Uterus (tissue), 7 donors: Measurements from ENCODE around the gene LBX2.

DNA sequence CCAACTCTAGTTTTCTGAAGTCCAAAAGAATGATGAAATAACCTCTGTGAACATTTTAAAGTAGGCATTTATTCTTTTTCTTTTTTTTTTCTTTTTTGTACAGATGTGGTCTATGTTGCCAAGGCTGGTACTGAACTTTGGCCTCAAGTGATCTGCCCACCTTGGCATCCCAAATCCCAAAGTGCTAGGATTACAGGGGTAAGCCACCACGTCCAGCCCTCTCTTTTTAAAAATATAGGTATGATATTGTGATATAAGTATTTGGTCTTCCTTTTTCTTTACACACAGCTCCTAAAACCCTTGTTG is 9.0 kb upstream of the BOLA3 start:
- PRO-cap, 4 experiments: no peak in any of the 4 experiments
- RAMPAGE, long total RNA, 2 experiments: no peak in any of the 2 experiments
- RRBS: no CpG with 5 or more reads among the region's 1 CpG

DNA sequence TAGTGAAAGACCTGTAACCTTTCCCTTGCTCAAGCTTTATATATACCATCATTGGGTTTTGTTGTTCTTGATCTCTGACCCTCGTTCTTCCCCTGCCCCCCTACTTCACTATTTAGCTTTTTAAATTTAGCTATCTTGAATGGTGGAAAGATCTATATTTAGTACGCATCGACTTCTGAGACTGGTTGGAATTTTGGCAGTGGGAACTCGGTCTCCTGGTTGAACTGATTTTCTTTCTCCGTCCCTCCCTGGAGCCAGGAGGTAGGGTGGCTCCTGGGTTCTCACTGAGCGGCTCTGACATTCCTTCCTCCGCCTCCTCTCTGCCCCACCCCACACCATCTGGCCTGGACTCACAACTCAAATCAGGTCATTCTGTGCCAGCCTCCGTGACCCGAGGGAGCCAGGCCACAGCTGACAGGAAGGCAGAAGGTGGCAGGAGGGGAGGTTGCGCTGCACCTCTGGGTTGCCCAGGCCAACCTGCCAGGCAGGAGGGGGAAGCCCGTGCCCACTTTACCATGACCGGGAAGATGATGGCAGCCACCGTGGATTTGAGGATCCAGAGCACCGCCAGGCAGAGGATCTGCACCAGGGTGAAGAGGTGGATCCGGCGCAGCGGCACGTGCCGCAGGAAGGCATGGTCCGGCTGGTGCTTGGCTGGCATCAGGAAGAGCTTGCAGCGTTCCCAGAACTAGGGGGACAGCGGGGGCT is 28.2 kb downstream of the MTHFD2 start:
- PRO-cap, 4 experiments: no peak in any of the 4 experiments
- RAMPAGE, long total RNA, 2 experiments: no peak in any of the 2 experiments
- RRBS: 94% methylated on average over 7 of the region's 22 CpGs

DNA sequence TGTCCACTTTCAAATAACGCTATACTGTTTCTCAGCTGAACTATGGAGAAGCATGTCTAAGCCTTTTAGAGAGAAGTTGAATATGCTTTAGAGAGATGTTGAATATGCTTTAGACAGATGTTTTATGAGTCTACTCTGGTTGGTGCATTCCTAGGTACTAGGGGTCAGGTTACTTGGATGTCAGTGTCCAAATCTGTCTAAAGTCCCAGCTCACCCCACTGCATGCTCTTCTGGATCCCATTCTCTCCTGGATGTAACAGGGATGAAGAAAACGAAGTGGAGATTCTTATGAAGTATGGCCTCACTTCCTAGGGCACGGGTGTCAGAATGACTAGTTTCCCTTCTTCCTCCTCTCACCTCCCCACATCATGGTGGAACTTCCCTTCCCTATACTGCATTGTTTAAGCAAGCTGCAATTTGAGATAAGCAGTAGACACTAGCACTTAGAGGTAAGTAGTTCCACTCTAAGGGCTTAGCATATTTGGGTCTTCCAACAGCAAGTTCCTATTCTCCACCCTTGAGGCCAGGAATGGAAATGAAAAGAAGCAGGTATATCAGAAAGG is 29.8 kb downstream of the SLC4A5 start:
- PRO-cap, 4 experiments: no peak in any of the 4 experiments
- RAMPAGE, long total RNA, 2 experiments: no peak in any of the 2 experiments
- RRBS: no CpG with 5 or more reads among the region's 3 CpGs

- PRO-cap, 4 experiments: peak in 1 of 4 experiments; most common minus-strand start chr2:74458882 (in 1)
- RAMPAGE, long total RNA, 2 experiments: no peak in any of the 2 experiments
- RRBS: no CpG with 5 or more reads among the region's 17 CpGs
These were observed 613 bp downstream of the WBP1 start for GRCh38 chr2:74458648-74459454.

GRCh38 chr2:74461358-74462342 is 3.4 kb downstream of the WBP1 start:
- PRO-cap, 4 experiments: no peak in any of the 4 experiments
- RAMPAGE, long total RNA, 2 experiments: no peak in any of the 2 experiments
- RRBS: 68% methylated on average over 2 of the region's 32 CpGs

- PRO-cap, 4 experiments: no peak in any of the 4 experiments
- RAMPAGE, long total RNA, 2 experiments: no peak in any of the 2 experiments
- RRBS: 5% methylated on average over 38 of the region's 57 CpGs
These were observed at the start of gene LBX2 for GRCh38 chr2:74499386-74500010. Gene LBX2, minus strand, starts transcription at chr2:74499603.

GRCh38 chr2:74528529-74529039 is 922 bp downstream of the AUP1 start:
- PRO-cap, 4 experiments: no peak in any of the 4 experiments
- RAMPAGE, long total RNA, 2 experiments: no peak in any of the 2 experiments
- RRBS: no CpG with 5 or more reads among the region's 8 CpGs

DNA sequence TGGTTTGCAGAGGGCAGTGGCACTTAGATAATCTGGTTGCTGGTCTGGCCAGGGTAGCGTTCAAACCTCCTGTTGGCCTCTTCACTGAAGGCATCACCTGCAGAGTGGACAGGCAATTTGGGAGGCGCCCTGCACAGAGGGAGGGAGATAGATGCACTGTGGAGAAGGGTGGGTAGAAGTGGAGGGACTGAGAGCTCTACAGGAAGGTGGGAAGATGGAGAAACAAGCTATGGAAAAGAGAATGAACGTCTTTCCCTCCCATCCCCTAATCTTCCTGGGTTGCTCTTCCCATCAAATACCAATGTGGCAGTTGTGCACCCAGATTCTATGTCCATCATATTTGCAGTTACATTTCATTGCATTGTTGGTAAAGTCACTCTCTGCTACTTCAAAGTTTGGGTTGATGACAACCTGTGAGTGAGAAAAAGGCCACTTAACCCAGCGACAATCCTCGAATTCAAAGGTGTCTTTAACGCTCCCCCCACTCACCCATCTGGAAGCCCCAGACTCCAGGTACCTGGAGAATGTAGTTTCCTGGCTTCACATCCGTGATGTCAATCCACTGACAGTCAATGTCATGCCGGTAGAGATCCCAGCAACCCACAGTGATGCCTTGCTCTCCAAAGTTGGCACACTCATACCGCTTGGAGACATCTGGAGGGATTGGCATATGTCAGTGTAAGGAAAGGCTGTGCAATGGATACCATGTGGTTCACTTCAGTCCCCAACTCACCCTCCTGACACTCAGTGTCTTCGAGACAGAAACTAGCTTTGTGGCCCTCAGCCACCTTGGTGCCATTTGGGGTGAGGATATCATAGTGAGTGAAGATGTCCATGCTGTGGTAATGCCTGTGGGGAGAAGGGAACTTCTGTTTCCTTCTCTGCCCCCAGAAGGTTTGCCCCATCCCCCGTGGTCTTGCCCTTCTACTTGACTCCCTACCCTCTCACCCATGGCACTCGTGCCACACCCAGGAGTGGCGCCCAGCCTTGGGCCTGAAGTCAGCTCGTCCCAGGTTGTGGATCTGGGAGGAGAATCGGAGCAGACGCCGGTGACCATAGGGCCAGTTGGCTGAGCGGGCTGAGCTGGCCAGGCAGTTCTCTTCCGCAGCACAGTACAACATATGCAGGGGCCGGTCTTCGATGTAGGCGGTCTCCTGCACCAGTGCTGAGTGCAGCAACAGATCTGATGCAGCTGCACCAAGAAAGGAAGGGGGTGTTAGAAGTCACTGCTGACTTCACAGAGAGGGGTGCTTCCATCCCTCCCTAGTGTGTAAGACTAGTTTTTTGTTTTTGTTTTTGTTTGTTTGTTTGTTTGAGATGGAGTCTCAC is 4.3 kb downstream of the HTRA2 start:
- PRO-cap, 4 experiments: no peak in any of the 4 experiments
- RAMPAGE, long total RNA, 2 experiments: start-site peak on the minus strand in 1 of 2 experiments, centred at position 1,031 of the sequence, 5 reads per replicate
- RRBS: 78% methylated on average over 4 of the region's 22 CpGs

GRCh38 chr2:74548203-74548559 is 5.6 kb downstream of the LOXL3 start:
- PRO-cap, 4 experiments: no peak in any of the 4 experiments
- RAMPAGE, long total RNA, 2 experiments: no peak in any of the 2 experiments
- RRBS: no CpG with 5 or more reads among the region's 9 CpGs

DNA sequence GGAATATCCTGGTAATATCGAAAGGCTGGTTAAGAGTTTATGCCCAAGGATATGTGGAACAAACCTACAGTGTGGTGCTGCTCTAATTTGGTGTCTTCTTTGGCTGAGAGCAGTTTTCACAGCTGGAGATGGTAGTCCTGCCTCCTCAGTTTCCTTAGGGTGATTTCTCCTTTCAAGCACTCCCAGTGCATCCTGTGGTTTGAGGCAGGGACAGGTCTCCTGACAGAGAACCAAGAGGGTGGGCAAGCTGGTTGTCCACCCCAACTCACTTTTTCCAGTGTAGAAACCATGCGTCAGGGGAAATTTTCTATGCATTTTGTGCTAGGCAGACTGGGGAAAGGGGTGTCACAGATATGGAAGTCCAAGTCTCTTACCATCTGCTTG is 76.7 kb downstream of the SEMA4F start:
- PRO-cap, 4 experiments: no peak in any of the 4 experiments
- RAMPAGE, long total RNA, 2 experiments: no peak in any of the 2 experiments
- RRBS: no CpG with 5 or more reads among the region's 2 CpGs

- PRO-cap, 4 experiments: no peak in any of the 4 experiments
- RAMPAGE, long total RNA, 2 experiments: no peak in any of the 2 experiments
- RRBS: no CpG with 5 or more reads among the region's 11 CpGs
These were observed 2.8 kb downstream of the HK2 start for GRCh38 chr2:74836485-74837370.

DNA sequence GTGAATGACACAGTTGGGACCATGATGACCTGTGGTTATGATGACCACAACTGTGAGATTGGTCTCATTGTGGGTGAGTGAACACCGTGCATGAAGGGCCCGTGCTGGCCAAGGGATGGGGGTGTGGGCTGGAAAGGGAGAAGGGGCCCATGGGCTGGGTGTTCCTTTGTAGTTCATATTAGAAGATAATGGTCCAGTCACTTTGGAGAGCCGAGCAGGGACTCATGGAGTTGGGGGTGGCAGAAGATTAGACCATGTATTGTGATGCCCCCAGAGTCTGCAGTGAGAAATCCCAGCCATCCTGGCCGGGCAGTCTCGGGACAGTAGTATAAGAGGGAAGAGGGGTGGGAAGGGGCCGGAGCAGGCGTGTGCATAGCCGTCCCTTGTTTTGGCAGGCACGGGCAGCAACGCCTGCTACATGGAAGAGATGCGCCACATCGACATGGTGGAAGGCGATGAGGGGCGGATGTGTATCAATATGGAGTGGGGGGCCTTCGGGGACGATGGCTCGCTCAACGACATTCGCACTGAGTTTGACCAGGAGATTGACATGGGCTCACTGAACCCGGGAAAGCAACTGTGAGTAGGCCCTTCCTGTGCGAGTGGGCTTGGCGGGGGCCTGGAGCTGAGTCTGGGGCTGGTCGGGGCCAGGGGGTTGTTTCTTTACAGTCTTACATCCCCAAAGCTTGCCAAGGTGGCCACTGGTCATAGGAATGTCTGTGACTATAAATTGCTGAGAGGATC is 40.1 kb downstream of the HK2 start:
- PRO-cap, 4 experiments: no peak in any of the 4 experiments
- RAMPAGE, long total RNA, 2 experiments: no peak in any of the 2 experiments
- RRBS: no CpG with 5 or more reads among the region's 23 CpGs

- PRO-cap, 4 experiments: no peak in any of the 4 experiments
- RAMPAGE, long total RNA, 2 experiments: no peak in any of the 2 experiments
- RRBS: no CpG with 5 or more reads among the region's 5 CpGs
These were observed 39.5 kb upstream of the POLE4 start for GRCh38 chr2:74918982-74919276.

DNA sequence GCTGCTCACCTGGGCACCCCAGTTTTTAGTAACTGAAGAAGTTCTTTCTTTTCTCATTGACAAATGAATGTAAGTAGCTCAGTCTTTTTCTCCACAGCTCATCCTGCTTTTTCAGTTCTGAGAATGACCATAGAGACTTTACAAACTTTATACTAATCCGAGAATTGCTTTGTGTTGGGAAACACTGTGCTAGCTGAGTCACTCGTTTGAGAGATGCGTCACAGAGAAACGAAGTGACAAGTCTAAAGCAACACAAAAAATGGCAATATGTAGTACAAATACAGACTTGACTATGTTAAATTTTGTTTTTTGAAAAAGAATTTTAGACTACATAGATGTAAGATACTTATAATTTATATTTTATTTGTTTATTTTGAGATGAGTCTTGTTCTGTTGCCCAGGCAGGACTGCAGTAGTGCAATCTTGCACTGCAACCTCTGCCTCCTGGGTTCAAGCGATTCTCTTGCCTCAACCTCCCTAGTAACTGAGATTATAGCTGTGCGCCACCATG is 8.9 kb downstream of the LRRTM4 start:
- PRO-cap, 4 experiments: no peak in any of the 4 experiments
- RAMPAGE, long total RNA, 2 experiments: no peak in any of the 2 experiments
- RRBS: no CpG with 5 or more reads among the region's 6 CpGs

- PRO-cap, 4 experiments: no peak in any of the 4 experiments
- RAMPAGE, long total RNA, 2 experiments: no peak in any of the 2 experiments
- RRBS: no CpG with 5 or more reads among the region's 4 CpGs
These were observed 403.9 kb upstream of the REG3G start for GRCh38 chr2:78621691-78621905.

GRCh38 chr2:81466702-81467817 is 1162.5 kb upstream of the LRRTM1 start:
- PRO-cap, 4 experiments: no peak in any of the 4 experiments
- RAMPAGE, long total RNA, 2 experiments: no peak in any of the 2 experiments
- RRBS: no CpG with 5 or more reads among the region's 51 CpGs

DNA sequence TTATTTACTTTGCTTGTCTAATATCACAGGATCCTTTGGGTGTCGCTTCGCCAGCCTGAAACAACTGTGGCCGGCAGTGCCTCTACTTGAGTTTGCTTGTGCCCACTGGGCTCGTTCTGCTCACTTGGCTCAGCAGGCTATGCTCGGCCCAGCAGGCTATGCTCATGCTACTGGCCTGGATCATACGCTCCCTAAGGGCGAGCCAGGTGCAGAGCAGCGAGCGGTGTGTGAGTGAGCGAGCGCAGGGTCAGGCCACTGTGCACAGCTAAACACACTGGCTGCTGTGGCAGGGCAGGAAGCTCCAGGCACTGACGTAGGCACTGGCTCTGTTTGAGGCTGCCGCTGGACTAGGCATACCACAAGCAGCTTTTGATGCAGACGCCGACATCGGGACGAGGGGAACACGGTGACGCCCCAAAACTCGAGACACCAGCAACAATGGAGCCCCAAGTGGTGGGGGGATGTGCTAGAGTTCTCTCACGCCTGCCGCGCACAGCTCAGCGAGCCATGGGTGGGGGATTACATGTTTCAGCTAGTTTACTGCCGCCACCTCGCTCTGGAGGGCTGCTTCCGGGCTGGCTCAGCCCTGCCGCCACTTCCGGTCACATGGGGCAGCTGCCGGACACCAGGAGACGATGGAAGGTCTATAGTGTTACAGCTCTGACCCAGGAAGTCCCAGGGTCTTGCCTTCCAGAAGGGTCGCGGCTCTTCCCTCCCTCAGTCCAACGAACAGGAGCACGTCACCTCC is 1176.7 kb upstream of the LRRTM1 start:
- PRO-cap, 4 experiments: no peak in any of the 4 experiments
- RAMPAGE, long total RNA, 2 experiments: no peak in any of the 2 experiments
- RRBS: no CpG with 5 or more reads among the region's 35 CpGs

- PRO-cap, 4 experiments: no peak in any of the 4 experiments
- RAMPAGE, long total RNA, 2 experiments: no peak in any of the 2 experiments
- RRBS: no CpG with 5 or more reads among the region's 5 CpGs
These were observed 1178.8 kb upstream of the LRRTM1 start for GRCh38 chr2:81483241-81483850.

DNA sequence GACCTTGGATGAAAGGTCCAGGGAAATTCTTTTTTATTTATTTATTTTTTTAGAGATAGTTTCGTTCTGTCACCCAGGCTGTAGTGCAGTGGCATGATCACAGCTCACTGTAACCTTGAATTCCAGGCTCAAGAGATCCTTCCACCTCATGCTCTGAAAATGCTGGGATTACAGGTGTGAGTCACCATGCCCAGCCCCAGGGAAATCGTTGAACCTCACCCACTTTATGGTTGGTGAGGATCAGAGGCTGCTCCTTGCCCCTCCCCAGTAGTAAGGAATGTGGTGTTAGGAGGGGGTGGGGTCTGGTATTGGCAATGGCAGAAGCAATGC is 162.0 kb downstream of the SUCLG1 start:
- PRO-cap, 4 experiments: peak in 1 of 4 experiments; most common plus-strand start position 118 of the sequence (in 1)
- RAMPAGE, long total RNA, 2 experiments: no peak in any of the 2 experiments
- RRBS: no CpG with 5 or more reads among the region's 2 CpGs

GRCh38 chr2:84459402-84459691 is 267 bp upstream of the SUCLG1 start:
- PRO-cap, 4 experiments: peak in 4 of 4 experiments; most common plus-strand start chr2:84459581 (in 4)
- RAMPAGE, long total RNA, 2 experiments: no peak in any of the 2 experiments
- RRBS: 4% methylated on average over 4 of the region's 17 CpGs